ENCODE results near the genes PHYKPL and ZNF454.

- RRBS, result 29% methylated on average over 9 of the region's 26 CpGs
These were observed 7.6 kb downstream of the B4GALT7 start for GRCh38 chr5:177607256-177608263.

- RRBS, result no CpG with 5 or more reads among the region's 19 CpGs
These were observed 11.3 kb downstream of the B4GALT7 start for GRCh38 chr5:177610889-177612035.

DNA sequence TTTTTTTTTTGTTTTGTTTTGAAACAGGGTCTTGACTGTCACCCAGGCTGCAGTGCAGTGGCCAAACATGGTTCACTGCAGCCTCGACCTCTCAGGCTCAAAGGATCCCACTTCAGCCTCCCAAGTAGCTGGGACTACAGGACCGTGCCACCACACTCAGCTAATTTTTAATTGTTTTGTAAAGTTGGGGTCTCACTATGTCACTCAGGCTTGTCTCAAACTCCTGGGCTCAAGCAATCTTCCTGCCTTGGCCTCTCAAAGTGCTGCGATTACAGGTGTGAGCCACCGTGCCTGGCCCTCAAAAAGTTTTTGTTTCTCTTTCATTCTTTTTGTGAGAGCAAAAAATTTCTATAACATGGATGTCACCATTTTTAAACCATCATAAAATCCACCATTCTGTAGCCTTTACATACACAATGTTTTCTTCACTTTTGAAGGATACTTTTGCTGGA is 16.9 kb downstream of the B4GALT7 start:
- RRBS, result no CpG with 5 or more reads among the region's 4 CpGs

DNA sequence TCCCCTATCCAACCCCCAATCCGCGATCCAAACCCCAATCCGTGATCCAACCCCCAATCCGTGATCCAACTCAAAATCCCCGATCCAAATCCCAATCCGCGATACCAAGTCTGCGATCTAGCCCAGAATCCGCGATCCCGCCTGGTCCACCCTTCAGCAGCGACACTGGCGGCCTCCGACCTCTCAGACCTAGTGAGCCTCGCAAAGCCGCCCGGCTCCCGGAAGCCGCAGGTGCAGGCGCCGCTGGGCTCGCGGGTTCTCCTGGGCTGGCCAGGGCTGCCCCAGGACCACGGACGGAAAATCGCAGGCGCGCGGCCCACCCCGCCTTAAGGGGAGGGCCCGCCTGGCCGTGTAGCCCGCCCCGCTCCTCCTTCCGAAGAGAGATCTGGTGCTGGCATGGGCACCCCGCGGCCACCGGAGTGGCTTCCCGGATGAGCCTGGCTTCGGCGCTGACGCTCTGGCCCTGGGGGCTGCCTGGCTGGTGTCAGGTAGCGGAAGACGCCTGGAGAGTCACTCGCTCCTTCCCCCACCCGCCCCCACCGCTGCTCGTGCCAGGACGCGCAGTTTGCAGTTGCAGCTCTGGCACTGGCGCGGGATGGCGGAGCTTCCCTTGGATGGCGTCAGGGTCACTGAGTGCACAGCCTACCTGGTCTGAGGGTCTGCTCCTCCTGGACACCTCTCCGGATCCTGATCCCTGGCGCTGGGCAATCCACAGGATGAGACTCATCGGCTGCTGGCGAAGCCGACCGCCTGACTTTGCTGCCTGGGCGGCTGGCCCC is 182.9 kb downstream of the B4GALT7 start:
- RRBS, result no CpG with 5 or more reads among the region's 61 CpGs

DNA sequence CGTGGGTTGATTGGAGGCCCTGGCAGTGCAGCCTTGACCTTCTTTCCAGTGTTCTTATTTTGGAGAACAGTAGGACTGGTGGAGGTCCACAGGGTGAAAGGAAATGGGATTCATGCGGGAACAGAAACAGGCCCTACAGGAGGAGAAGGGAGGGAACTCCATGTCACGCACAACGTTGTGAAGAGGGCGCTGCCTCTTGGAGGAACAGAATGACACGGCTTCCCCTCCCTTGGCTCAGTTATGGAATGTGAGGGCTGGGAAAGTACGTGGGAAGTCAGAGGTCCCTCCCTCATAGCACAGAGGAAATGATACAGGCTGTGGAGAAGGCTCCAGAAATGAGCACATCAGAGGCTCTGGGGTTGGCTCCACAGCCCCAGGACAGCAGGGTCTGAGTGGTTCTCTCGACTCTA is 49.9 kb upstream of the PROP1 start:
- RRBS, result no CpG with 5 or more reads among the region's 8 CpGs

- RRBS, result no CpG with 5 or more reads among the region's 8 CpGs
These were observed 22.3 kb upstream of the N4BP3 start for GRCh38 chr5:178090965-178091424.

- RRBS, result 4% methylated on average over 49 of the region's 105 CpGs
These were observed at the start of gene PHYKPL for GRCh38 chr5:178232088-178232975. PHYKPL (minus strand) TSS chr5:178232802.

- RRBS, result no CpG with 5 or more reads among the region's 10 CpGs
These were observed 6.7 kb upstream of the PHYKPL start for GRCh38 chr5:178239360-178239715.

GRCh38 chr5:178428329-178428810 is 161.8 kb downstream of the COL23A1 start:
- RRBS, result 75% methylated on average over 5 of the region's 10 CpGs

- RRBS, result no CpG with 5 or more reads among the region's 18 CpGs
These were observed 62.9 kb downstream of the COL23A1 start for GRCh38 chr5:178527185-178527866.

DNA sequence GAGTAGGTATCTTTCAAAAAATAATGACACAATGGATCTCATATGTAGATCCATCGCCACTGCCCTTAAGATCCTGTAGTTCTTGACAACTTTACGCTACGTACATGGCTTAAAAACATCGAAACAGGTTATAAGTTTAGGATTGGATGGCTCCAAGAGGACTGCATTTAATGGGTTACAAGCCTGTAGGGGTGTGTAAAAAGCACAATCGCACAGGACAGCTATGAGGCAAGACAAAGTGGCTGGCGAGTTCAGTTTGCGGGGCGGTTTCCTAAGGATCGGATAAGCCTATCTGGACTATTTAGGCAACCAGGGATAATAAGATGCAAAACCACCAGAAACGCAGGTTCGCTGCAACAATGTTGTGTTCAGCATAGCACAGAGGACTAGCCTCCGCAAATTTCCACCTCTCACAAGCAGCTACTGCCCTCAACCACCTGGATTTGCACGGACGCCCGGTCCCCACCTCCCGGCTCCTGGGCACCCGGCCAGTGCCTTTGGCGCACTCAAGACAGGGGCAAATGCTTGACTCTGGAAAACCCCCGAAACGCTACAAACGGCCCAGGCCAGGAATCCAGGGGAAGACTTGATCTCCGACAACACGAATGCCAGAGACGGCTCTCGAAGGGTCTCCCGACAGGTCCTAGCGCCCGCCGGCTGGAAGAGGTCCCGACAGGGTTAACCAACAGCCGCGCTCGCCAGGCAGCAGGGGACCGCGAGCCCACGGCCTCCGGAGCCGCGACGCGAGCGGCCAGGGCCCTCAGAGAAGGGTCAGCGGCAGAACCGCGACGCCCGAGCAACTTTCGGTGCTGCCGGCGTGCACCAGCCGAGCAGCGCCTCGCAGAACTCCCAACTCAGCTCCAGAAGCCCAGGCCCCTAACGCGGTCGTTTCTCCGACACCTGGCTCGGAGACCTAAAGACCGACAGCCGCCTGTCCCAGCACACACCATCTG is 590 bp downstream of the CLK4 start:
- RRBS, result 2% methylated on average over 17 of the region's 60 CpGs

DNA sequence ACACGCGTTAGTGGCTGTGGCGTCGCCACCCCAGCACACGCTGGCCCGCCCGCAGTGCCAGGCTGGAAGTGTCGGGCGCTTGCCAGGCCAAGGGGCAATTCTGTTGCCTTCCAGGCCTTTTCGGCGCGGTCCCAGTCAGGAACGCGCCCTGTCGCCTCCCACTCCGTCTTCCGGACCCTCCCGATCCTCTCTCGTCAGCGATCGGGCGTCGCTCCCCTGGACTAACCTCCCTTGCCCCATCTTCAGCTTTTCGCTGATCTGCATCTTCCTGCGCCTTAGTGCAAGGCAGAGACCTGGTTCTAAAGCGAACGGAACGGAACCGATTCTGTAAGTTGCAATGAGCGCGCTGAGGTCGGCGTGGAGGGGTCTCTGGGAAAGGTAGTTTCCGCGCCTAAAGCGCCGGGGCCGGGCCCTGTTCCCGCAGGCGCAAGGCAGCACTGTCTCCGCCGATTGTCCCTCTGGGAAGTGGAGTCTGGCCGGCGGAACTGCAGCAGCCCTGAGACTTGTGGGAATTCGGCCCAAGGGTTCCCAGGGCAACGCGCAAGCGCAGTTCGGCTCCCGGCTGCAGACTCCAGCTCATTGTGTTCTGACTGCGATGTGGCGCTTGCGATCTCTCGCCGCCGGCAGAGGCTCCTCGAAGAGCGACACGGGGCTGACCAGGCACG is at the start of gene ZNF454:
ZNF454 (plus strand) TSS at position 554 of the 665 bp plus-strand sequence.
- RRBS, result 3% methylated on average over 18 of the region's 60 CpGs

GRCh38 chr5:179113133-179113743 is 53.1 kb downstream of the ZNF354C start:
- RRBS, result no CpG with 5 or more reads among the region's 17 CpGs

- RRBS, result no CpG with 5 or more reads among the region's 18 CpGs
These were observed 78.4 kb downstream of the ADAMTS2 start for GRCh38 chr5:179266706-179267431.

GRCh38 chr5:179288430-179288809 is 56.8 kb downstream of the ADAMTS2 start:
- RRBS, result no CpG with 5 or more reads among the region's 10 CpGs

DNA sequence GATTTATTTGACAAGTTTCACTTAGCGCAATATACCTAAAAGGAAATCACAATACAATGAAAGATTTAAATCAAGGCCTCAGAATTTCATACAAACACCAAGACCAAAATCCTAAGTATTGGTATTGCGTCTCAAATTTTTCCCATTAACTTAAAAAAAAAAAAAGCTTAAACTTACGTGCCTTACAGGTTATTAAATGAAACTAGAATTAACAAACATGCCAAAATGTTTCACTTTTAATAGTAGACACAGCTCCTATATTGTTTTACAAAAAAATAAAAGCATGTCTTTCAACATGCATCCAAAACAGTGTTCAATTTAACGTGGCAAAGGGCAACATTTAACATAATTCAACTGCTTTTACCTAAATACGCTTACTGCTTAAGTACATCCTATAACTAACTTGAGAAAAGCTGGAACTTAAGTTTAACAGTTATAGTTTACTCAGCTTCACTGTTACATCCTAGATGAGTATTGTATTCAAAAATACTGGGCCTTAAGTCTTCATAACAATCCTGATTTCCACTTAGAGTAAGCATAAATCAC is 9.2 kb downstream of the HNRNPH1 start:
- RRBS, result no CpG with 5 or more reads among the region's 5 CpGs

- RRBS, result no CpG with 5 or more reads among the region's 15 CpGs
These were observed 2.0 kb downstream of the HNRNPH1 start for GRCh38 chr5:179621157-179622143.

DNA sequence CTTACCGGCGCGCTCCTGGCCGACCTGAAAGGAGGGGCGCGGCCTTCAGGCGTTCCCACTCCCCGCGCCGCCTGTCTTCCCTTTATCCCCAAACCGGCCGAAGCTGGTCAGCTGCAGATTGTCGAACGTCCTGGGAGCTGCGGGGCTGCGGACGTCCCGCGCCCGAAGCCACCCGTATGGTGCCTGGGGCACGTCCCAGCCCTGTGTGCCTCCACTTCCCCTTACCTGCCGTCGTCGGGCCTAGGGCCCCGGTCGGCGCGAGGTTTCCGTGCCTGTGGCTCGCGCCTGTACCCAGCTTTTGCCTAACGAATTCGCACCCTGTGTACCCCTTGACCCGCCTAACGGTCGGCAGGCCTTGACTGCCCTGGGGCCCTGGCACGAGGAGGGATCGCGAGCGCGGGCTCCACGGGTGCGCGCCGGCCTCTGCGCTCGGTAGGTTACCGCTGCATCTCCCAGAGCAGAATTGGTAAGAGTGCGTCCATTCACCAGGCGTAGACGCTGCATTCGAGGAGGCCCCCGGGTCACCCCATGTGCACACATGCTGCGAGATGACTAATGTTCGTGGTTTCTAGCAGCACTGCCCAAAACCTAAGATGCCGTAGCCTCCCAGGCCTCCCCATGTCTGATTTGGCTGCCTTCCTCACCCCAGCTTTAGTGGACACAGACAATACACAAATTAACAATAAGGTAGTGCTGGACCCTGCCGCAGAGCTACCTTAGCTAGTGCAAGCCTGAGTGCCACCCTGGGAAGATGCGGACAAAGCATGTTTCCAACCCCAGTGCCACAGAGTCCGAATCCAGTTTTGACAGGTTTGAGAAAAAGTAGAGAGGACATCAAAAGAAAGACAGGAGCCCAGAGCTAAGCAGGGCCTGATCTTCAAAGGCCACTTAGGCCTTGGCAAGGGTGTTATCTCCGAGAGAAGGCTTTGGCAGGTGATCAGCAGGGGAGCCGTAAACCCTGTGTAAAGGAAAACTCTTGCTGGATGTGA is 915 bp upstream of the HNRNPH1 start:
- RRBS, result 5% methylated on average over 21 of the region's 62 CpGs

DNA sequence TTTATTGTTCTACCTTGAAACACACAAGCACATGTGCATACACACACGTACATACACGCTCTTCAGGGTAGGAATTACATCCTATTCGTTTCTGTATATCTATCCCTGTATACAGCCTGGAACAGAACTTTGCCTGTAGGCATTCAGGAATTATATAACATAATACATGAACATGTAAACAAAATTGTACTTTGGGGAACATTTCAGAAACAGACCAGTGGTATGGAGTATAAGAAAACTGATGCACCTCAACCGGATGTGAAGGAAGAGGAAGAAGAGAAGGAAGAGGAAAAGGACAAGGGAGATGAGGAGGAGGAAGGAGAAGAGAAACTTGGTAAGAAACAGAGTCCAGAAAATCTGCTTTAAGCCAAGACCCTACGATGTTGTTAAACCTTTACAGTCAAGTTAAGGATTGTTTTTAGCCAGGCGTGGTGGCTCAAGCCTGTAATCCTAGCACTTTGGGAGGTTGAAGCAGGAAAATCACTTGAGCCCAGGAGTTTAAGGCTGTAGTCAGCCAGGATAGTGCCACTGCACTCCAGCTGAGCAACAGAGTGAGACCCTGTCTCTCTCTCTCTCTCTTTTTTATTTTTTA is 8.1 kb upstream of the MAML1 start:
- RRBS, result no CpG with 5 or more reads among the region's 6 CpGs

DNA sequence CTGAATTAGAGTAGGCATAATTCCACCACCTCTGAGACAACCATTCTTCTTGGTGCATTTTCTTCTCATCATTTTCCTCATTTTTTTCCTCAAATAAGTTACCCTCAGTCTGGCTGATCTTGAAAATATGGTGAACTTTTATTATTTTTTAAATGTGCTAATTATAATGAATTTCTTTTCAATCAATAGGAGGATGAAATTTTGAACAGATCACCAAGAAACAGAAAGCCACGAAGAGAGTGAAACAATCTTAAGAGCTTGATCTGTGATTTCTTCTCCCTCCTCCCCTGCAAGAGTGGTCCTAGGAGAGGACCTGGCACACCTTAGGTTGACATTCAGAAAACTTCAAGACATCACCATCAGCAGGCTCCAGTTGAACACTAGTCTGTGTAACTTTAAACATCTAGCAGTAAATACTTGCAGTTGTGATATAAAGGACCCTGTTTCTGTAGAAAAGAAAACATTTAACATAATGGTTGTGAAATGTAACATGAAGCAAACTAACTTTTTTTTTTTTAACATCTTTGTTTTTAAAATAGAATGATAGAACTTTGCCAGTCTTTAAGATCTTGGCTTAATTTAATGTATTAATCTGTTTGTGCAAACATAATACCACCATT is 4.1 kb upstream of the MAML1 start:
- RRBS, result no CpG with 5 or more reads among the region's 1 CpG

Measured in islet of Langerhans (tissue), 1 donor.